ENCODE data around the gene FADS3.

- RAMPAGE, long total RNA = no peak
- RRBS, 2 experiments = no CpG with 5 or more reads among the region's 4 CpGs
CAGE:
- cytosol, long polyA minus RNA = no peak
- cytosol, long polyA plus RNA = no peak
- long polyA plus RNA = no peak
- nucleolus, long total RNA = no peak
- nucleus, long polyA plus RNA = no peak
- nucleus, long total RNA = no peak
Measured at GRCh38 chr11:61802153-61802849, 9.6 kb downstream of the FEN1 start.

GRCh38 chr11:61830175-61831259, 2.4 kb downstream of the FADS2 start:
- RAMPAGE, long total RNA = no peak
- RRBS, 2 experiments = no CpG with 5 or more reads among the region's 9 CpGs
CAGE:
- cytosol, long polyA minus RNA = no peak
- cytosol, long polyA plus RNA = no peak
- long polyA plus RNA = no peak
- nucleolus, long total RNA = no peak
- nucleus, long polyA plus RNA = no peak
- nucleus, long total RNA = no peak

DNA sequence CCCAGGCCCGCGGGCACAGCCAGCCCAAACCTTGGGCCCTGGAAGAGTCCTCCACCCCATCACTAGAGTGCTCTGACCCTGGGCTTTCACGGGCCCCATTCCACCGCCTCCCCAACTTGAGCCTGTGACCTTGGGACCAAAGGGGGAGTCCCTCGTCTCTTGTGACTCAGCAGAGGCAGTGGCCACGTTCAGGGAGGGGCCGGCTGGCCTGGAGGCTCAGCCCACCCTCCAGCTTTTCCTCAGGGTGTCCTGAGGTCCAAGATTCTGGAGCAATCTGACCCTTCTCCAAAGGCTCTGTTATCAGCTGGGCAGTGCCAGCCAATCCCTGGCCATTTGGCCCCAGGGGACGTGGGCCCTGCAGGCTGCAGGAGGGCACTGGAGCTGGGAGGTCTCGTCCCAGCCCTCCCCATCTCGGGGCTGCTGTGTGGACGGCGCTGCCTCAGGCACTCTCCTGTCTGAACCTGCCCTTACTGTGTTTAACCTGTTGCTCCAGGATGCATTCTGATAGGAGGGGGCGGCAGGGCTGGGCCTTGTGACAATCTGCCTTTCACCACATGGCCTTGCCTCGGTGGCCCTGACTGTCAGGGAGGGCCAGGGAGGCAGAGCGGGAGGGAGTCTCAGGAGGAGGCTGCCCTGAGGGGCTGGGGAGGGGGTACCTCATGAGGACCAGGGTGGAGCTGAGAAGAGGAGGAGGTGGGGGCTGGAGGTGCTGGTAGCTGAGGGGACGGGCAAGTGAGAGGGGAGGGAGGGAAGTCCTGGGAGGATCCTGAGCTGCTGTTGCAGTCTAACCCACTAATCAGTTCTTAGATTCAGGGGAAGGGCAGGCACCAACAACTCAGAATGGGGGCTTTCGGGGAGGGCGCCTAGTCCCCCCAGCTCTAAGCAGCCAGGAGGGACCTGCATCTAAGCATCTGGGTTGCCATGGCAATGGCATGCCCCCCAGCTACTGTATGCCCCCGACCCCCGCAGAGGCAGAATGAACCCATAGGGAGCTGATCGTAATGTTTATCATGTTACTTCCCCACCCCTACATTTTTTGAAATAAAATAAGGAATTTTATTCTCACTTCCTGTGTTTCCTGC, 24.7 kb downstream of the FADS3 start:
- RAMPAGE, long total RNA = no peak
- RRBS, 2 experiments = no CpG with 5 or more reads among the region's 21 CpGs
CAGE:
- cytosol, long polyA minus RNA = no peak
- cytosol, long polyA plus RNA = no peak
- long polyA plus RNA = no peak
- nucleolus, long total RNA = start-site peak on the plus strand centred at position 640 of the sequence, 72 bp wide, 168 reads; start-site peak on the plus strand centred at position 748 of the sequence, 7 bp wide, 49 reads; start-site peak on the plus strand centred at position 1,001 of the sequence, 34 bp wide, 222 reads
- nucleus, long polyA plus RNA = no peak
- nucleus, long total RNA = no peak

GRCh38 chr11:61870912-61871759, 20.2 kb downstream of the FADS3 start:
- RAMPAGE, long total RNA = no peak
- RRBS, 2 experiments = no CpG with 5 or more reads among the region's 28 CpGs
CAGE:
- cytosol, long polyA minus RNA = no peak
- cytosol, long polyA plus RNA = no peak
- long polyA plus RNA = no peak
- nucleolus, long total RNA = no peak
- nucleus, long polyA plus RNA = no peak
- nucleus, long total RNA = no peak

GRCh38 chr11:61876231-61876961, 14.9 kb downstream of the FADS3 start:
- RAMPAGE, long total RNA = no peak
- RRBS, 2 experiments = no CpG with 5 or more reads among the region's 20 CpGs
CAGE:
- cytosol, long polyA minus RNA = no peak
- cytosol, long polyA plus RNA = no peak
- long polyA plus RNA = no peak
- nucleolus, long total RNA = no peak
- nucleus, long polyA plus RNA = no peak
- nucleus, long total RNA = no peak

DNA sequence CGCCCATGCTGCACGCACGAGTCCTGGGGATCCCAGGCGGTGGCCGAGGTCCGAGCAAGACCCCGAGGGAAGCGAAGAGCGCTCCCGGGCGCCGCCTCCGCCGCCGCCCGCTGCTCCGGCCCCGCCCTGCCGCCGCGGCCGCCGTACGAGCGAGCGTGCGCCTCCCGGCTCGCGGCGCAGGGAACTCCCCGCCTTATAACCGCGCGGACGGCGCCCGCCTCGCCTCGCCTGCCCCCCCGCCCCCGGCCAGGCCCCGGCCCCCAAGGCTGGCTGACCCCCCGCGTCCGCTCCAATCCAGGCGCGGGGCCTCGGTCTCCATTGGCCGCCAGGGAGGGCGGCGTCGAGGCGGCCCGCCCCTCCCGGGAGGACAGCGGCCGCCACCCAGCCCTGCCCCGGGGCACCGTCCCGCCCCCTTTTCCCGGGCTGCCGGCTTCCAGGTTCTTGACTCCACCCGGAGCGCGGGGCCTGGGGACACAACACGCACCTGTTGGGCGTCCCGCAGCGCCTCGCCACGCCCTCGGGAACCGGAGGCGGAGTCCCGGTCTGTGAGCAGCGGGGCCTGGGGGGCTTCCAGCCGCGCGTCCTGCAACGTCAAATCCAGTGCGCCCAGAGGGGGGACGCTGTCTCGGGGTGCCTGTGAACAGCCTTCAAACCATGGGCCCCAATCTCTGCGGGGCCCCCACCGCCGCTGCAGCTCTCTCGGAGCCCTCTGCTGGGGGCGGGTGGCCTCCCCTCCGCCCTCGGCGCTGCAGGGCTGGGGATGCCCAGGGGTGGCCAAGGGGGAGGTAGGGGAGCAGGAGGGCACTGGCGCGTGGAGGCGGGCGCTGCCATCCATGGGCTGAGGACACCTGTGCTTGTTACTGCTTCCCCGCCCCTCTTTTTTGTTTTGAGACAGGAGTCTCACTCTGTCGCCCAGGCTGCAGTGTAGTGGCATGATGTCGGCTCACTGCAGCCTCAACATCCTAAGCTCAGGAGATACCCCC, at the start of gene FADS3:
TSS of gene FADS3 (minus strand) at position 171 of the 983 bp plus-strand sequence.
- RAMPAGE, long total RNA = no peak
- RRBS, 2 experiments = 1 to 2% methylated on average over 38 to 51 of the region's 99 CpGs
CAGE:
- cytosol, long polyA minus RNA = no peak
- cytosol, long polyA plus RNA = no peak
- long polyA plus RNA = start-site peak on the minus strand centred at position 138 of the sequence, 186 bp wide, 55 and 58 reads in 2 replicates
- nucleolus, long total RNA = start-site peak on the minus strand centred at position 139 of the sequence, 155 bp wide, 31 reads
- nucleus, long polyA plus RNA = start-site peak on the minus strand centred at position 87 of the sequence, 37 bp wide, 34 and 58 reads in 2 replicates
- nucleus, long total RNA = no peak

DNA sequence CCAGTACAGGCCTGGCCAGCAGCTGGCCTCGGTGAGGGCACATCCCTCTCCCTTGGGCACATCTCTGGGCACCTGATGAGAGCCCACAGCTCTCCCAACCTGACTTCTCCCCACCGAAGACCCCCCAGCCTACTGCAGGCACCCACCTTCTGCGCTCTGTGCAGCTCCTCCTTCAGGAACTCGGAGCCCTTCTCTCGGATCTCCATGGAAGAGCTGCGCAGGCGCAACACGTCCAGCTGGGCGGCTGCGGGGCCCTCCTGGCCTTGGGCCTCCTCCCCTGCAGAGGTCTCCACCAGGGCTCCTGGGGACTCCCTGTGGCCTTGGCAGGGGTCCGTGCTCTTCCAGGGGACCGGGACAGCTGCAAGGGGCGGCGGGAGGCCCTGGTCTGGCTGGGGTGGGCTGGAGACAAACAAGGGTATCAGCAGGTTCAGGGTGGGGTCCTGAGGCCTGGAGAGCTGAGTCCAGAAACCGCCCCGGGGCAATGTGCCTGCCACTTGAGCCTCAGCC, 9.4 kb downstream of the RAB3IL1 start:
- RAMPAGE, long total RNA = no peak
- RRBS, 2 experiments = no CpG with 5 or more reads among the region's 16 CpGs
CAGE:
- cytosol, long polyA minus RNA = no peak
- cytosol, long polyA plus RNA = no peak
- long polyA plus RNA = no peak
- nucleolus, long total RNA = no peak
- nucleus, long polyA plus RNA = no peak
- nucleus, long total RNA = no peak

DNA sequence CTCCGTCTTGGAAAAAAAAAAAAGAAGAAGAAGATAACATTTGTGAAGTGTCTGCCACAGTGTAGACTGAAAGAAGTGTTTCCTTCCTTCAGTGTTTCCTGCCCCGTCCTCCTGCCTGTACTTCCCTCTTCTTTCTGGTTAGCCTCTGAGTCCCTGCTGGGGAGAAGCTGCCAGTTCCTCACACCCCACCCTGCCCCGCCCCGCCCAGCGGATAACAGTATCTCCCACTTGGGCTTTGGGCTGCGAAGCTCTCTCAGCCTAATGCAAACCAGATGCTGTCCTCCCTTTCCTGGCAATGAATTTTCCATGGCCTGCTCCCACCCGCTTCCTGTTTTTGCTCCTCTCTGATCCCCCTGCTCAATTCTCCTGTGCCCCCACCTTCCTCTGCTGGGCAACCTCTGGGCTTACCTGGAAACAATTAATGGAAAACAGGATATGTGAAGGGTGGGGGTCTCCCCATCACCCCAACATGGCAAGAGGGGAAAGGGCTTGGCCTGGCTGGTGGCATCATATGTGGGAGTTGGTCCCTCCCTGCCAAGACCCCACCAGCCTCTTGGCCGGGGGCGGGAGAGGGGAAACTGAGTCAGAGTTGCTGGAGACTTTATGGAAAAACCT, 5.3 kb upstream of the RAB3IL1 start:
- RAMPAGE, long total RNA = no peak
- RRBS, 2 experiments = no CpG with 5 or more reads among the region's 9 CpGs
CAGE:
- cytosol, long polyA minus RNA = no peak
- cytosol, long polyA plus RNA = no peak
- long polyA plus RNA = no peak
- nucleolus, long total RNA = no peak
- nucleus, long polyA plus RNA = no peak
- nucleus, long total RNA = no peak

DNA sequence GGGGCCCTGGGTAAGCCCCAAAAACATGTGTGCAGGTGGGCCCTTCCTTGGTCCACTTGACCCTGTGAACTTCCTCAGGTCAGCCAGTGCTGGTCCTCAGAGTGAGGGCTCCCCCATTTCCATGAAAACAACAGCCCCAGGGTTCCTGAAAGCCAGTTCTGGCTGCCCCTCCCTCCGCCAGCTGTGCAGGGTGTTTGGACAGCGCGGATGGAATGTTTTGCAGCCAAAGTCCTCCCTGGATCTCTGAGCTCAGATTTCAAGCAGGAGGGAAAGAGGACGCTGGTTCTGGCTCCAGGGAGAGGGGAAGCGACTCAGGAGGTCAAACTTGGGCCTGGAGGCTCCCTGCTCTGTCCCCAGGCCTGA, 6.2 kb upstream of the RAB3IL1 start:
- RAMPAGE, long total RNA = no peak
- RRBS, 2 experiments = no CpG with 5 or more reads among the region's 5 CpGs
CAGE:
- cytosol, long polyA minus RNA = no peak
- cytosol, long polyA plus RNA = no peak
- long polyA plus RNA = no peak
- nucleolus, long total RNA = no peak
- nucleus, long polyA plus RNA = no peak
- nucleus, long total RNA = no peak

DNA sequence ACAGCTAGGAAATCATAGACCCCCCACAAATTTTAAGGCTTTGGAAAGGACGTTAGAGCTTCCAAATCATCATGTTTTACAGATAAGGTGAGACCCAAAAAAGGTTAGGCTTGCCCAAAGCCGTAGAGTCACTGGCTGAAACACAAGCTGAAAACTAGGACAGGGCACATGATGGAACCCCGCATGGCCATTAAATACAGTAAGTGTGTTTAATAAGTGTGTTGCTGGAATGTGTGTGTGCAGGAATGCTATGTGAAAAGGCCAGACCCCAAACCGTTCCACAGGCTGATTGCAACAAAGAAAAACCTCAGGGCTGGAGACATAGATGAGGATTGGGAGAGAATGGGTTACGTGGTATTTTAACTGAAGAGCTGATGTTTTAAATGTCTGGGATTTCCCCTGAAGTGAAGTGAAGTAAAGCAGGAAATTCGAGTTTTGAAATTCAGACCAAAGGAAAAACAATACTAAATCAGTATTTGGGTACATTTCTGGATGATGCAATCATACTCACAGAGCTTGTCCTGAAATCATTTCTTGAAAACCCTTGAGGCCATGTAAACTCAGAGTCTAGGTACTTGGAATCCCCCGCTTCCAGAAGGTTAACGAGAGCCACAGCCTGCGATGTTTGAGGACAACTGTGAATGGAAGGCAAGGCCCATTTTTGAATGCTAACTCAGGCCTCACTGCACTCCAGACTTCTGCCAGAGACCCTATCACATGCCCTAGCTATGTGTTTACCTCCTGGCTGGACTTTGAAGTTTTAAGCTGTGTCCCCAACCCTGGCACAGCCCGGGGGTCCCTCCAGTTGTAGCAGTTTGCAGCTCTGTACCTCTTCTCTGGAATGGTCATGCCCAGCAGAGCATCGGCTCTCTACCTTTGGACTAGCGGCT, 5.2 kb upstream of the FTH1 start:
- RAMPAGE, long total RNA = no peak
- RRBS, 2 experiments = no CpG with 5 or more reads among the region's 12 CpGs
CAGE:
- cytosol, long polyA minus RNA = no peak
- cytosol, long polyA plus RNA = no peak
- long polyA plus RNA = no peak
- nucleolus, long total RNA = no peak
- nucleus, long polyA plus RNA = no peak
- nucleus, long total RNA = no peak

GRCh38 chr11:62400514-62401110, 18.2 kb upstream of the SCGB1A1 start:
- RAMPAGE, long total RNA = no peak
- RRBS, 2 experiments = no CpG with 5 or more reads among the region's 15 CpGs
CAGE:
- cytosol, long polyA minus RNA = no peak
- cytosol, long polyA plus RNA = no peak
- long polyA plus RNA = no peak
- nucleolus, long total RNA = no peak
- nucleus, long polyA plus RNA = no peak
- nucleus, long total RNA = no peak

- RAMPAGE, long total RNA = no peak
- RRBS, 2 experiments = no CpG with 5 or more reads among the region's 9 CpGs
CAGE:
- cytosol, long polyA minus RNA = no peak
- cytosol, long polyA plus RNA = no peak
- long polyA plus RNA = no peak
- nucleolus, long total RNA = no peak
- nucleus, long polyA plus RNA = no peak
- nucleus, long total RNA = no peak
Measured at GRCh38 chr11:62433130-62433622, 14.3 kb downstream of the SCGB1A1 start.

DNA sequence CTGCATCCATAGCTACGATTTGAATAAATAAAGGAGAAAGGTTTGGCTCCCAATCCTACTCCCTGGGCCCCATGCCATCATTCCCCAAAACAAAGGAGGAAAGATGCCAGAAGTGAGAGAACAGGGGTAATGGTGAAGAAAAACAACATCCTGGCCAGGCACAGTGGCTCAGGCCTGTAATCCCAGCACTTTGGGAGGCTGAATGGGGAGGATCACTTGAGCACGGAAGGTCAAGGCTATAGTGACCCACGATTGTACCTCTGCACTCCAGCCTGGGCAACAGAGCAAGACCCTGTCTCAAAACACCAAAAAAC, 26.5 kb downstream of the SCGB1A1 start:
- RAMPAGE, long total RNA = no peak
- RRBS, 2 experiments = no CpG with 5 or more reads among the region's 3 CpGs
CAGE:
- cytosol, long polyA minus RNA = no peak
- cytosol, long polyA plus RNA = no peak
- long polyA plus RNA = no peak
- nucleolus, long total RNA = no peak
- nucleus, long polyA plus RNA = no peak
- nucleus, long total RNA = no peak

DNA sequence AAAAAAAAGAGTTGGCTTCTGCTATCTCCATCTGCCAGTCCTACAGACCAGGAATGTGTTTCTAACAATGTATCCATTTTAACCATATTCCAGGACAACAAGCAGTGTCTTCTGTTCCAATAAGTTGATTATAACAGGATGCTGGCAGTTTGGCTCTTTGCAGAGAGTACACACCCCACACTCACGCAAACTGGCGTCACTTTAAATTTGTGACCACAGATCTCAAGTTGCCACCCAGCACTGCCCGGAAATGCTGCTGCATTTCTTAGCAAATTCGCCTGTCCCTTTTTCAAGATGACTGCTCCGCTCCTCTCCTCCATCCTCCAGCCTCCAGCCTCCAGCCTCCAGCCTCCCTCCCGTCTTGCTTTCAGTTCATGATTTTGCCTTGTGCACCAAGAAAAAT, 44.3 kb downstream of the SCGB1A1 start:
- RAMPAGE, long total RNA = no peak
- RRBS, 2 experiments = no CpG with 5 or more reads among the region's 6 CpGs
CAGE:
- cytosol, long polyA minus RNA = no peak
- cytosol, long polyA plus RNA = no peak
- long polyA plus RNA = no peak
- nucleolus, long total RNA = no peak
- nucleus, long polyA plus RNA = no peak
- nucleus, long total RNA = no peak

DNA sequence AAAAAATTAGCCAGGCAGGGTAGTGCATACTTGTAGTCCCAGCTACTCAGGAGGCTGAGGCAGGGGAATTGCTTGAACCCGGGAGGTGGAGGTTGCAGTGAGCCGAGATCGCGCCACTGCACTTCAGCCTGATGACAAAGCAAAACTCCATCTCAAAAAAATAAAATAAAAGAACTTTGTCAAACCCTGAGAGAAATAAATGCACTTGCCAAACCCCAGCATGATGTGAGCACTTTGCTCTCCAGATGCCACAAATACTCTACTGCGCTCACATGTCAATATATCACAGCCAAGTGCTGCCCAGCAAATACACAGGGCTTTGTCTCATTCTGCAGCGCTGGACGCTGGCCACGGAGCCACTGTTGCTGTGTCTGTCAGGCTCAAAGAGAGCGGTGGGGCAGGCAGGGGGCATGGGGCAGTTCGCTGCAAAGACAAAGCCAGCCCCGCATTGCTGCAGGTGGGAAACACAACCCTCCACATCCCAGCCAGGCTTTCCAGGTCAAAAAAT, 45.1 kb downstream of the AHNAK start:
- RAMPAGE, long total RNA = no peak
- RRBS, 2 experiments = no CpG with 5 or more reads among the region's 11 CpGs
CAGE:
- cytosol, long polyA minus RNA = no peak
- cytosol, long polyA plus RNA = no peak
- long polyA plus RNA = no peak
- nucleolus, long total RNA = no peak
- nucleus, long polyA plus RNA = no peak
- nucleus, long total RNA = no peak

DNA sequence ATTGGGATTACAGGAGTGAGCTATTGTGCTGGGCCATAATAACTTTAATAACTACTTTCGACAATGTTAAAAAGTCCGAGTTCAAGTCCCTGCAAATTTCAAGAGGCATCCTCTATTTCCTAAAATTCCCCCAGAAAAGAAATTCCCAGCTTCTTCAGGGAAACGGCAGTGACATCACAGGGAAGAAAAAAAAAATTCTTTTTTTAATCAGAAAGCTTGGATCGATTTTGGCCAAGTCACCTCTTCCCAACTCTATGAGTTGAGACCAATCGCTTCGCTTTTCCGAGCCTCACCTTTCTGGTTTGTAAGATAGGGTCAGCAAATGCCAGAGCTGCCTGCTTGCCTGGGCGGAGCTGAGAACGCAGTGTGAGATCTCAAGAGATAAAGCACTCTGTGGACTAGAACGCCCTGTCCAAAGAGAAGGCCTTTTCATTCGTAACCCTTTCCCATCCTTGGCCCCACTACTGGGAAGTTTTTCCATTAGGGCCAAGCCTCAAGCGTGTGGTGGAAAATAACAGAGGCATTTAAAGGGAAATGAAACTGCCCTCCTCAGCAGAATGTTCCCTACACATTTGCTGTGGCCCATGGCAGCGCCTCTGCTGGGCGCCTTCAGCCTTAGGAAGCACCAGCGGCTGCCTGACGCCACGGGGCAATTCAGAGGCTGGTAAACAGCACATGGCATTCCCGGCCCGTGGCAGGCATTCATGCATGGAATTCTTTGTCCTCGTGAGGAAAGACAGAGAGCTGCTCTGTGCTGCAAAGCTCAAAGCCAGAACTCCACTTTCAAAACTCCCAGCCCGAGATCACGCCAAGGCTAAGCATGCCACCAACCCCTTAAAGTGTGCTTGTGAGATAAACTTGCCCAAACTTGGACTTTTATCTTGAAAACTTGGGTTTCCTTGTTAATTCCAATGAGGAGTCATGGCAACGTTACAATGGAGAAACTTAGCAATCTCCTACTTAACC, 38.2 kb downstream of the AHNAK start:
- RAMPAGE, long total RNA = no peak
- RRBS, 2 experiments = no CpG with 5 or more reads among the region's 23 CpGs
CAGE:
- cytosol, long polyA minus RNA = no peak
- cytosol, long polyA plus RNA = no peak
- long polyA plus RNA = no peak
- nucleolus, long total RNA = no peak
- nucleus, long polyA plus RNA = no peak
- nucleus, long total RNA = no peak

GRCh38 chr11:62543903-62544277, 2.7 kb downstream of the AHNAK start:
- RAMPAGE, long total RNA = no peak
- RRBS, 2 experiments = 17 to 71% methylated on average over 2 to 5 of the region's 10 CpGs
CAGE:
- cytosol, long polyA minus RNA = no peak
- cytosol, long polyA plus RNA = no peak
- long polyA plus RNA = no peak
- nucleolus, long total RNA = no peak
- nucleus, long polyA plus RNA = no peak
- nucleus, long total RNA = no peak

GRCh38 chr11:62574095-62575114, 714 bp upstream of the EEF1G start:
- RAMPAGE, long total RNA = no peak
- RRBS, 2 experiments = 1 to 4% methylated on average over 9 of the region's 52 CpGs
CAGE:
- cytosol, long polyA minus RNA = no peak
- cytosol, long polyA plus RNA = no peak
- long polyA plus RNA = no peak
- nucleolus, long total RNA = start-site peak on the plus strand at chr11:62574153-62574187, 20 reads
- nucleus, long polyA plus RNA = no peak
- nucleus, long total RNA = no peak

DNA sequence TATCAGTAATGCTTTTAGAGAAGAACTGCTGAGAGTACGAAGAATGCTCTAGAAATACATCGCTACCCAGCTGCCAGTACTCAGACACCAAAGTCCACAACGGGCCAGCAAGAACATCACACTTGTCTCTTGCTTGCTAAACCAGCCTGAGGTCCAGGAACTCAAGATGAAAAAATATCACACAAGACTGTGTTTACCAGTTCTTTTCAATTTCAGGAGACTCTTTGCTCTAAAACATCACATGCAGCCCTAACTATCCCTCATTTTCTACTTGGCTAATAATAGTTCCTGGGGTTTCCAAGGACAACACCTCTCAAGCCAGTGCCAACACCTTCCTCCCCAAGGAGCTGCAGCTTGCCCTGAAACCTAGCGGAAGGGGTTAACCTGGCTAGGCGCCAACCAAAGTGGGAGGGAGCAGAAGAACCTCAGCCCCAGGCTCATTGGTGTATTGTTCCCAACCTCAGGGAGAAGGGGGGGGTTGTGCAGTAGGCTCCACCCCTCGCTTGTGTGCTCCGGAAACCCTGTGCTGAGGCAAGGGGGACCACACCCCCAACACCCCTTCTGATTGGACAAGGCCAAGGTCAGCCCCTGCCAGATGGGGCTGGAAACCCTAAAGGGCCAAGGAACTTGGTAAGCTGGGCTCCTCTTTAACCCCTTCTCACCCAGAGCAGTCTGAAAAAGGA, 2.7 kb downstream of the MTA2 start:
- RAMPAGE, long total RNA = no peak
- RRBS, 2 experiments = no CpG with 5 or more reads among the region's 7 CpGs
CAGE:
- cytosol, long polyA minus RNA = no peak
- cytosol, long polyA plus RNA = no peak
- long polyA plus RNA = no peak
- nucleolus, long total RNA = start-site peak on the plus strand centred at position 616 of the sequence, 45 bp wide, 19 reads
- nucleus, long polyA plus RNA = start-site peak on the plus strand centred at position 615 of the sequence, 48 bp wide, 44 and 36 reads in 2 replicates
- nucleus, long total RNA = no peak

GRCh38 chr11:62690406-62690982, 1.2 kb upstream of the LRRN4CL start:
- RAMPAGE, long total RNA = no peak
- RRBS, 2 experiments = no CpG with 5 or more reads among the region's 10 CpGs
CAGE:
- cytosol, long polyA minus RNA = no peak
- cytosol, long polyA plus RNA = no peak
- long polyA plus RNA = no peak
- nucleolus, long total RNA = start-site peak on the minus strand at chr11:62690547-62690583, 33 reads
- nucleus, long polyA plus RNA = no peak
- nucleus, long total RNA = no peak

Measured in GM12878 (cell line).